Ascending aorta (tissue), 1 donor: ENCODE data around the genes P2RX2, CHFR and ZNF26.

DNA sequence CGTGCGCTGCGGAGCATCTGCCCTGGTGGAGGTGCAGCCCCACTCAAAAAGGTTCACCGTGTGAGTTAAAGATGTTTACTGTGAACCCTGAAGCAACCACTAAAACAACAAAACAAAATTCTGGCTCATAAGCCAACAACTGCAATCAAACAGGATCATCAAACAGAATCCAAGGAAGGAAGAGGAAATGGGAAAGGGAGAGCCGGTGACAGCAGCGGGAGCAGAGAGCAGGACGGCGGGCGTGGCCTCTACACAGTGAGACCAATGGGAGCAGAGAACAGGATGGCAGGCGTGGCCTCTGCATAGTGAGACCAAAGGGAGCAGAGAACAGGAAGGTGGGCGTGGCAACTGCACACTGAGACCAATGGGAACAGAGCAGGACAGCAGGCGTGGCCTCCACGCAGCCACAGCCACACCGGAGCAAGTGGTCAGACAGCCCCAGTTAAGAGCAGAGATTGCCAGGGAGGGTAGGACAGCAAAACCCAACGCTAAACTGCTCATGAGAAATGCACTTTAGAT, 16.5 kb downstream of the LRCOL1 start:
- PRO-cap, result no peak

DNA sequence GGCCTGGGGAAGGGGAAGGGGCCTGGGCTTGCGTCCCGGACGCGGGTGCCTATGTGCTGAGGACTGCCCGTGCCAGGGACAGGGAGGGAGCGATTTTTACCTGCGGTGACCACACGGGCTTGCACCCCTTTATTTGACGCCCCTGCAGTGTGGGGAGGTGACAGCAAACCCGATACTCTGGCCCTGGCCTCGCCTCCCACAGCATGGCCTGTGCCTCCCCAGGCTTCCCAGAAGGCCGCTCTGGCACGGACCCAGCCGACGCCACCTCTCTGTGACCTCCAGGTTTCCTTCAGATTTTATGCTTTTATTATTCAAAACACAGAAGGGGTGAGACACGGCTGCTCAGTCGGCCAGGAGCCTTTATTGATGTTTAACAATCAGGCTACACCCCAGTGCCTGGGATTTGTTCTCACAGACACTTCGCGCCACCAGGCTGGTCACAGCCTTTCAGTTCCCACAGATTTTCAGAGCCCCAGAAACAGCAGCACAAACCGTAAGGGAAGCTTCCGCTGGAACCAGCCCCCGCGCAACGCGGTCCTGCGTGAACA, 7.5 kb downstream of the LRCOL1 start:
- PRO-cap, result no peak

DNA sequence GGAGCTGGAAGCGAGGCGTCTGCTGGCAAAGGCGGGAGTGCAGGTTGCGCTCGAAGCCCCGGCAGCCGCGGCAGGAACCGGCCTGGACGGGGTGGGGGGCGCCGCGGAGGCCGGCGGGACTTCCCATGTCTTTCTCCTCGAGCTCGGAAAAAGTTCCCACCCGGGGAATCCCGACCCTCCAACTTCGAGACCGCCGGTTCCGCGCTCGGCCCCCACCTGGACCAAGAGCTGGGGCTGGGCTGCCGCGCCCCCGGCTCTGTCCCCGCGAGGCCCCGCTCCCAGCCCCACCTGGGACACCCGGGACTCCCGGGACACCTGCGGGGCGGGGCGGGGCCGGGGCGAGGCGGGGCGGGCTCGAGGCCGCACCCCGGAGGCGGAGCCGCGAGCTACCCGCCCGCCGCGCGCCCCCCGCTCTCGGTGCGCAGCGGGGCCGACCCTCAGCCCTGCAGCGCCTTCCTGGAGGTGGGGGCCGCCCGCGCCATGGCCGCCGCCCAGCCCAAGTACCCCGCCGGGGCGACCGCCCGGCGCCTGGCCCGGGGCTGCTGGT, at the start of gene P2RX2:
Gene P2RX2 (plus strand): TSS at position 440 of the 547 bp plus-strand sequence.
- PRO-cap, result no peak

GRCh38 chr12:132689083-132689664, 1.8 kb downstream of the PXMP2 start:
- PRO-cap, result no peak

DNA sequence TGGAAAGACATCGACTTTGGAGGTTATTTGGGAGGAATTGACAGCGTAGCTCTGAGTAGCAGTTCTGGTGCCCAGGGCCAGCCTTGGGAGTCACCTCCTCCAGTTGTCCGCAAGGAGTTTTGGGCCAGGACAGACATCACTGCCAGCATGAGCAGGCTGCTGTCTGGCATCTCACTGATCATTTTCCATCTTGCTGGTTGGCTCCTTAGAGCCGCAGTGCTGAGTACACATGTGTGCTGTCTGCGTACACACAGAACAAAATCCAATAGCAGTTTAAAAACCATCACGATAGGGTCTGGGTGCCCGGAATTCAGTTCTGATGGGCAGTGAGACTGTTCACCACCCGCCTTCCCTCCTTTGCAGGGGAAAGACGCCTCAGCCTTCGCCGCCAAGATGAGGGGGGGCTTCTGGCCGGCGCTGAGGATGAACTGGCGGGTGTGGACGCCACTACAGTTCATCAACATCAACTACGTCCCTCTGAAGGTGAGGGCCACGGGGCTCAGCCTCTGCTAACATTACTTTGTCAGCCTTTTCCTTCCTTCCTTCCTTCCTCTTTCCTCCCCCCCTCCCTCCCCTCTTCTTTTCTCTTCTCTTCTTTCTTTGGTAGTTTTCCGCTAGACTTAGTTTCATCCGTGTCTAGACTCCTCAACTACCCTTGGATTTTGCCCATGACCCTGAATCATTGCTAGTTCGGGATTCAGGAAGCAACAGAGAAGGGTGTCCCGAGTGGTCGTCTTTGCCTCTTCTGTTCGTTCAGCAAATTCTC, 9.6 kb upstream of the PGAM5 start:
- PRO-cap, result no peak

GRCh38 chr12:132723108-132724457, 12.9 kb downstream of the PGAM5 start:
- PRO-cap, result no peak

DNA sequence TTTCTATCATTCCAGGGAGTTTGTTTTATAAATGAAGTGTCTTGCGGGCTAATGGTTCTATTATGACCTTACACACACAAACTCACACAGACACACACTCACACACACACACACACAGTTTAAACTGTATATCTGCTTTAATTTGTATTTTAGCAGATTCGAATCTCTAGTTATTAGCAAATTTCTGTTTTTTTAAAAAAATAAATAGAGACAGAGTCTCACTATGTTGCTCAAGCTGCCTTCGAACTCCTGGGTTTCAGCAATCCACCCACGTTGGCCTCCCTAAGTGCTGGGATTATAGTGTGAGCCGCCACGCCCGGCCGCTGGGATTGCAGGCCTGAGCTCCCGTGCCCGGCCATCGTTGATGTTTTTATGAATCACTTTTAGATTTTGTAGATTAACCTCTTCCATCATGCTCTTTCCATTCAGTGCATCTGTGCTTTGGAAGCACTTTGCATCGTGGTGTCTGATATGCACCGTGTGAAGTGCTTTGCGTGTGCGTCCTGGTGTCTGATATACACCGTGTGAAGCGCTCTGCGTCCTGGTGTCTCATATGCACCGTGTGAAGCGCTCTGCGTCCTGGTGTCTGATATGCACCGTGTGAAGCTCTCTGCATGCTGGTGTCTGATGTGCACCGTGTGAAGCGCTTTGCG, 20.9 kb downstream of the PGAM5 start:
- PRO-cap, result no peak

DNA sequence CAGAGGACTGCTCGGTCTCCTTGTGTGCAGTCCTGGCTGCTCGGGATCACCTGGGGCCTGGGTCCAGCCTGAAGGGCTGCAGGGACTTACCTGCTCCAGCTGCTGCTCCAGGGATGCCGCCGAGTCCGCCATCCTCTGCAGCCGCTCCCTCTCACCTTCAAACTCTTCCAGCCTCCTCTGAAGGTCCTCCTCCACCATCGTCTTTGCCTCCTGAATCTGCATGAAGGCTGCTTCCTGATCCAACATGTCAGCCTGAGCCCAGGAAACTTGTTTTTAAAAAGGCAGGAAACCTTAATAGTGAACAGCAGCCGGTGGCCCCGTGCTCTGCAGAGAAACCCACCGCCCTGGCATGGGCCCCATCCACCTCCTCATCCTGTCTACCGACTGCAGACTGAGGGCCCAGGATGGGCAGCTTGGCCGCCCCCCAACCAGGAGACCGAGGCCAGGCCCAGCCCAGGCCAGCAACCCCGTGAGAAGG, 32.2 kb downstream of the GOLGA3 start:
- PRO-cap, result no peak

DNA sequence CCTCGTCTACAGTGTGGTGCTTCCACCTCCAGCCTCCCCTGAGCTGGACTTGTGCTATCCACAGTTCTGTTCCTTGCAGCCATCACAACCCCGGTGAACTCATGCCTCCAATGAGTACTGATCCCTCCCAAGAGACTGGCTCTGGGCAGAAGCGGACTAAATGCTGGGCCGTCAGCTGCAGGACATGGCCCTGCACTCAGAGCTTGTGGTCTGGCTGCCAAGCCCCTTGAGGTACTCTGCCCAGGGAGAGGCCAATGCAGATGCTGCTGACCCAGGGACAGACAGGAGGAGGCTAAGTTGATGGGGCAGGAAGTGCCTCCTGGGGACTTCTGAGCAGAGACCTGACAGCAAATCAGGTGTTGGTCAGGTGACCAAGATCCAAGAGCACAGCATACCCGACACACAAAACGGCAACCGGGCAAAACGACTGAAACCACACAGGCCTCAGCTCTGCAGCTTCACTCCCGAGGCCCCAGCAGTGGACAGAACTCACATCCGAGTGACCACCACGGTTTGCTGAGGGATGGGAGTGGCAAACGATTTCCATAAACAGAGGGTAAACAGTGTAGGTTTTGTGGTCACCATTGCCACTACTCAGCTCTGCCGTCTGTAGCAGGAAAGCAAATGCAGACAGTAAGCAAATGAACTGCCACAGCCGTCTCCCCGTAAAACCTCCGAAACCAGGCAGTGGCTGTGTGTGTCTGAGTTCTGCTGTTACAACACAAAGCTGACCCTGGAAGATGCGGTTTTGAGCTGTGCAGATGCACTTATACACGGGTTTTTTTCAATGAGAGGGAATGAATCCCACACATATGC, 14.5 kb downstream of the CHFR start:
- PRO-cap, result no peak

DNA sequence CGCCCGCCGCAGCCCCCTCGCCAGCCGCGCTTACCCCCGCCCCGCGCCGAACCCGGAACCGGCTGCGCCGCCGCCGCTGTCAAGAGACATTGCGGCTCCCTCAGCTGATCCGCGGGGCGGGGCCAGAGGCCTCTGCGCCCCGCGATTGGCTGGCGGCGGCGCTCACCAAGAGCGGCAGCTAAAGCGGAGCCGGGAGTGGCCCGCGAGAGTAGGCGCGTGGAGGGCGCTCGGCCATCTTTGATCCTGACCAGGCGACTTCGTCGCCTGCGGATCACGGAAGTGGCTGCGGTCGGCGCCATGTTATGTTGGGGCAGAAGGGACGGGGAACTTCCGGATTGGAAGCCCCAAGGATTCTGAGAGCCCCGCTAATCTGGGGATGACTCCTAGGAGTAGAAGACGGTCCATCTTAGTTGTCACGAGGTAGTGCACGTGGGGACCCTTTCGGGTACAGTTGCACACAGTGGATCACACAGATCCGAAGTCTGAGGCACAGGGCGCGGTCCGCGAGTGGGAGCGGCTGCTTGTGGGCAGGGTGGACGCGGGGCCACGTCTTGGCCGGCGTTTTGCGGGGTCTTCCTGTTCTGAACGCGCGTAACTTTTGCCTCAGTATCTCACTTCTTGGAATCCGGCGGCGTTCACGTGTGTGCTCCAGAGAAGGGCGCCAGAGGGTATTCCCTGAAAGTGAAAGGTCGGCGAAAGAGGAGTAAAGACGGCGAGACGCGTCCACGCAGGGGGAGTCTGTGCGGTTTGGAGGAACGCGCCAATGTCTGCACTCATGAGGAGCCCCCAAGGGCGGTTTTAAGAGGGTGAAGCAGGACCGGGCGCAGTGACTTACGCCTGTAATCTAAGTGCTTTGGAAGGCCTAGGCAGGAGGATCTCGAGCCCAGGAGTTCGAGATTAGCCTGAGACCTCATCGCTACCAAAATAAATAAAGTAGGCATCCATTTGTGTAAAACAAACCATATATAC, at the start of gene CHFR:
Gene CHFR (minus strand): TSS at position 93 of the 969 bp plus-strand sequence.
- PRO-cap, result bidirectional peak, plus-strand start at position 303 of the sequence, minus-strand start at position 54 of the sequence

DNA sequence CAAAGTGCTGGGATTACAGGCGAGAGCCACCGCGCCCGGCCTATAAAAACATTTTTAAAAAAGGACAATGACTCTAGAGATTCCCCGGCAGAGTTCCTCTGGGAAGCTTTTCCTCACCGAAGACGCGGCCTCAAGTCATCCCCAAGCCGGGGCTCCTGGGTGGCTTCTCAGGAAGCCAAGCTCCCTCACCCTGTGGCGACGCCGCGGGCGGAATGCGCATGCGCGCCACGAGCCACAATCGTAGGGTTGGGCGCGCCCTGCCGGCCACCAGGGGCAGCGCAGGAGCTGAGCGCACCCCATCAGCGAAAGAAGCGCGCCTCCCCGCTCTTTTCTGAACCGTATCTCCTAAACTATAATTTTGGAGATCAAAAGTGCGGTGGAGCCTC, 17.3 kb upstream of the CHFR start:
- PRO-cap, result no peak

DNA sequence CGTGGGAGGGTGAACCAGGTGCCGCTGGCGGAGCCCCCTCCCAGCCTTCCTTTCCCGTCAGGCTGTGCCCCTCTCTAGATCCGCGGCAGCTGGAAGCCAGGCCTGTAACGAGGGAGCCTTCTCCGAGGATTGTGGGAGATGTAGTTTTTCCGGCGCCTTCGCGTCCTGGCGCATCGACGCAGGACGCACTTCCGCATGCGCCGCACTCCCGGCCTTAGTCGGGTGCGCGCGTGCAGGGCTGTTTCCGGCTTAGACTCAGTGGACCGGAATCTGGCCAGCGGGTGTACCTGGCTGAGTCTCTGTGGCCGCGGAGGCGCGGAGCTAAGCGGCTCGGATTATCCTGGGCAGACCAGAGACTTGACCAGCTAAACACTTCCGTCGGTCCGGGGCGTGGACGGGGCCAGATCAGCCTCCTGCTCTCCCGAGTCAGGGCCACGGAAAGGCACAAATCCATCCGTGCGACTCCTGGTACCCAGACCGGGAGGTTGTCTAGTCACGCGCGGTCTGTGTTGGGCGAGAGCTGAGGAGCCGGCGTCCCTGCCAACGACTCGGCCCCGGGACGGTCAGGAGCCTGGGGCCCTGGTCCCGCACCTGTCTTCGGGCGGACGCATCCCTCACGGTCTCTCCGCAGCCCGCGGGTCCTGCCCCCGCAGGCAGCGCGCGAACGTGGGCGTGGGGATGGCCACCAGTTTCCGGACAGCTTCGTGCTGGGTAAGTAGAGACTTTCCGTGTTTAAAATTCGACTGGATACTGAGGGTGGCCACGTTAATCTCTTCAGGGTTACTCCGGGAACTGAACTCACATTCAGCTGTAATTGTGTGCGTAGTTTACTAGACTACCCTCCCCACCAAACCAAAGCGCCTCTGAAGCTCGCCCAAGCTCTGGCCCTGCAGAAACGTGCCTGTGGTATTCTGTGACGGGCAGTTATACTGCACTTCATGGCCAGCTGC, at the start of gene ZNF26:
Gene ZNF26 (plus strand): TSS at position 205 of the 950 bp plus-strand sequence.
- PRO-cap, result unidirectional peak, minus-strand start at position 131 of the sequence

- PRO-cap, result no peak
Measured at GRCh38 chr12:133141302-133141827, 10.9 kb downstream of the ZNF10 start.